Placental epithelial cell (primary cell): ENCODE results near the gene PYM1.

DNA sequence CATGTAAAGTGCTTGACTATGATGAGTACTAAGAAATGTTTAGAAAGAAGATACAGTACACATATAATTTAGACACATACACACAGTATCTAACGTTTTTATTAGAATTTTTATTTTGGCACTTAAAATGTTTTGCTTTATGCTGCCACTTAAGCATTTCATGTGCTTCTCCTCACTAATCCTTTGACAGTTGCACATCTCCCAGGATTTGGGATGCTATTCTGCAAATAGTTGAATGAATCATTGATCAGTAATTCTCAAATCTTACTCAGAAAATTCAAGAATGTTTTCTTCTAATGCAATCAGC lies 2.3 kb upstream of the BLOC1S1 start:
- CAGE, long polyA plus RNA, result no peak

- CAGE, long polyA plus RNA, result no peak
Measured at GRCh38 chr12:55727384-55727864, 1.4 kb downstream of the CD63 start.

DNA sequence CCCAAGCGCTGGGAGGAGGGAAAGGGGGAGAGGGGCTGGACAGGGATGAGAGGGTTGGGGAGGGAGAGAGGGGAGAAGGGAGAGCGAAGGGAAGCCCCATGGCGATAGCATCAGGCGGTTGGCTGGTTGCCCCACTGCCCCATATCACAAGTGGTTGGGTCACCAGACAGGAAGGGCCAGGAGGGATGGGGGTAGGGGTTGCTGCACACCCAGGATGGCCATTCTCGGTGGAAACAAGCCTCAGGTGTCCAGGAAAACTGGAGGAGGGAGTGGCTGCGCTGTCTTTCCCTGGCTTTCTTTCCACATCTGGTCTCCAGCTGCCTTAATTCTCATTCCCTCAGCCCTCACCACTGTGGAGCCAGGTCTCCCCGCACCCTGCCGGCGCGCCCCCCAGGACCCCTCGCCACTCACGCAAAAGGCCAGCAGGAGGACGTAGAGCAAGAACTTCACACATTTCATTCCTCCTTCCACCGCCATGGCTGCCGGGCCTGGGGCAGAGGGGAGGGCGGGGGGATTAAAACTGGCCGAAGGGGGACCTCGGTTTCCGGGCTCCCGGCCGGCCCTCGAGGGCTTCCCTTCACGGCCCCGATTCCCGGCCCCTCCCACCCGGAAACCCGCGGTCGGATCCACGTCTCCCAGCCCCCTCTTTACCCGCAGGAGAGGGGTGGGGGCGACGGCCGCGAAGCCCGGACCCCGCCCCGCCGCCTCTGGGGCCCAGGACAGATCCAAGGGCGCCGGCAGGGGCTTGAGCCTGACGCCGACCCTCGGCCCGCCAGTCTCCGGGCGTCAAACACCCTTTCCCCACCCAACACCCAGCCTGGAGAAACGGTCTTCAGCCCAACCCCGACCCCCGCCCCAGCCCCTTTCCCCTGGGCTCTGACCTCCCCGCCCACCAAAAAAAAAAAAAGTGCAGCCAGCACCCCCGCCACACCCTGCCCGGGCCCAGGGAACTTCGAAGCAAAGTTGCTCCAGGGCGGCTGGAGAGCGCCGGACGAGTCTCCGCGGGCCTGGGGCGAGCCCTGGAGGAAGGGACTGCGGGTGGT lies 623 bp downstream of the CD63 start:
- CAGE, long polyA plus RNA, result no peak

GRCh38 chr12:55737687-55738919 lies 4.8 kb upstream of the GDF11 start:
- CAGE, long polyA plus RNA, result no peak

DNA sequence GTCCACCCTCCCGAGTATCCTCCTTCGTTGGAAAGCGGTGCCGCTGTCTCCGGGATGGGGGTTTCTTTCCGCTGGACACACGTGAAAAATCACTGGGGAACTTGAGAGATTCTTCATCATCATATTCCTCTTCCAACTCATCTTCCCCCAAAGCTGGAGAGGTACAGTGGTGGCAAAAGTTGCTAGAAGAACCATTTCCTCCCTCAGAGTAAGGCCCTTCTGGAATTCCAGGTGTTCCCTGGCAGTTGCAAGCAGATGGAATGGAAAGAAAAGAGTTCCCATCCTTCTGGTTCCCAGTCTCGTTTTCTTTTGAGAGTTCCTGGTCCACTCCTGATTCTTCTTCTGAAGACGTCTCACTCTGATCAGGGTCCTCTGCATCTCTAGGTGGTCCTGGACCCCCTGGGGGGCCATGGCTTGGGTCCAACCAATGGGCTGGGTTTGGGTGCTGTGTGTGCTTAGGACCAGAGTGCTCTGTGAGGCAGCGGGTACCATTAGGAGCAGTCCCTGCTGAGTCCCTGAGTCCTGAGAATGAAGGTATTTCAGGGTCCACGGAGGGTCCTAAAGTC lies 1.3 kb downstream of the DNAJC14 start:
- CAGE, long polyA plus RNA, result no peak

DNA sequence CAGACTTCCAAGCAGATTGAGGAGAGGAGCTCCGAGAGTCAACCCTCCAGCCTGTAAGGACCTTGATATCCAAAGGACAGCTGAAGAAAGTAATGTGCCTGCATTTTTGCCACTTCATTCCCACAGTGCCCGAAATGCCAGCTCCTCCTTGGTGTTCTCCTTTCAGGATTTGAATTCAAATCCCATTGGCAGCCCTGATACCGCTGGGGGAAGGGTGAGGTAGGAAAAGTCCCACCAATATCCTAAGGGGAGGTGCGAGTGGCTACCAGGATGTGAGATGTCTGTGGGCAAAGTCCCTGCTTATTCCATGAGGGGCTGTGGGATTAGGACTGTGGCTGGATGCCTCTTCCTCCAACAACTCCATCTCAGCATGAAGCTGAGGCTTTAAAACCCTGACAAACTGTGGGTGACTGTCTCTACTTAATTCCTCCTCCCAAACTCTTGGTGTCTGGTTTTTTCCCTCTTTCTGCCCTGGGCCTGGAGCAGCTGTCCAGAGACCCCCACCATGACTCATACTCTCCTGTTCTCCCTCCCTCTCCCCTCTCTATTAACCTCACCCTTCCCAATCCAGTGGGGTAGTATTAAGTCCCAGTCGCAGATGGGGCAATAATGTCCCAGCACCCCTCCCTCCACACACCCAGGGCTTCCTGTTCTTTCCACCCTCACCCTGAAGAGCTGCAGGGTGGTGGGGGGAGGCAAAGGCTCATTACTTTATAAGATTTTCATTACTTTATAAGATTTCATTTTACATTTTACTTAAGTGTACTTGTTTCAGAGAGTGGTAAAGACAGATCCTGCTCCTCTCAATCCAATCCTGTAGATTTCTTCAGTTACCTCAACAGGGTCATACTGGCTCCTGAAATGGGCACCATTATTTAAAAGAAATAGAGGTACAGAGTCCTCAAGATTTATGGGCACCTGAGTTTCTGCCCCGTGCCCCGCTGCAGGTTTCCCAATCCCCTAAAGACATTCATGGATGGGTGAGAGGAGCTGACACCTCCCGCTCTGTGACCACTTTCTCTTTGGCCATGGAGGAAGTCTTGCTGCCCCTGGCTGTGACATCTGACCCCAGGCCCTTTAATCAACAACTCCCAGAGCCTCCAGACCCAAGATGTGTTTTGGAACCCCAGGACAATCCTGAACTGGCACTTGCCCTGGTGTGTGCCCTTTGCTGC lies 2.1 kb upstream of the DNAJC14 start:
- CAGE, long polyA plus RNA, result no peak

DNA sequence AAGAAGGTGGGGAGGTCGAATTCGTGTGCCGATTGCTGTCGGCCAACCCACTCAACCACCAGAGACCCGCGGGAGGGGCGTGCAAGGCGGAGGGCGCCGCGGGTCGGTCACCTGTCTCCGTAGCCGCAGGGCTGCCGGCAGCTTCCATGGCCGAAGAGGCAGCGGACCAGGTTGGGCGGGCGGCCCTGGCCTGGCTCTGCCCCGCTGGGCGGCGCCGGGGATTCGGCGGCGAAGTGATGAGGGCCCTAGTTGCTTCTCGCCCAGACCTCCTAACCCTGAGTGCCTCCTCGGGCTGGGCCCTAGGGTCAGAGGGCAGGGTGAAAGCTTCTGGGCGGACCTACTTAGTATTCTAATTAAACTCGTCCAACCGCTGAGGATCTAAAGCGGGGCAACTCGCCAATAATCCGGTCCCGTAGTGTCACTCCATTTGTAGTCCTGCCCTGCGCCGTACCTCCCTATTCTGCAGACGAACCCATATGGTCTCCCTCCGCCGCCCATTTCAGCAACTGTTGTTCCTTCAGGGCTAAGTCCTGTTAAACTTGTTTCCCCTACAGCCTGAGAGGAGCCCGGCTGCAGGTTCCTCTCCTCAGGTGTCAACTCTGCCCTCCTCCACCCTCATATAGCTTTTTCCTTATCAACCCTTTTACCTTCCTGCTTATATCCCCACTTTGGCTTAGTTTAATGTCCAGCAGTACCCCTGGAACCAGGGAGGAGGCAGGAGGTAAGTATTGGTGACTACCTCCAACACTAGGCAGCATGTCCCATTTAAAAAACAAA lies at the start of gene PYM1:
Gene PYM1, minus strand, starts transcription at position 281 of the 777 bp plus-strand sequence.
- CAGE, long polyA plus RNA, result no peak

- CAGE, long polyA plus RNA, result no peak
Measured at GRCh38 chr12:55934038-55934356, 3.0 kb downstream of the DGKA start.

DNA sequence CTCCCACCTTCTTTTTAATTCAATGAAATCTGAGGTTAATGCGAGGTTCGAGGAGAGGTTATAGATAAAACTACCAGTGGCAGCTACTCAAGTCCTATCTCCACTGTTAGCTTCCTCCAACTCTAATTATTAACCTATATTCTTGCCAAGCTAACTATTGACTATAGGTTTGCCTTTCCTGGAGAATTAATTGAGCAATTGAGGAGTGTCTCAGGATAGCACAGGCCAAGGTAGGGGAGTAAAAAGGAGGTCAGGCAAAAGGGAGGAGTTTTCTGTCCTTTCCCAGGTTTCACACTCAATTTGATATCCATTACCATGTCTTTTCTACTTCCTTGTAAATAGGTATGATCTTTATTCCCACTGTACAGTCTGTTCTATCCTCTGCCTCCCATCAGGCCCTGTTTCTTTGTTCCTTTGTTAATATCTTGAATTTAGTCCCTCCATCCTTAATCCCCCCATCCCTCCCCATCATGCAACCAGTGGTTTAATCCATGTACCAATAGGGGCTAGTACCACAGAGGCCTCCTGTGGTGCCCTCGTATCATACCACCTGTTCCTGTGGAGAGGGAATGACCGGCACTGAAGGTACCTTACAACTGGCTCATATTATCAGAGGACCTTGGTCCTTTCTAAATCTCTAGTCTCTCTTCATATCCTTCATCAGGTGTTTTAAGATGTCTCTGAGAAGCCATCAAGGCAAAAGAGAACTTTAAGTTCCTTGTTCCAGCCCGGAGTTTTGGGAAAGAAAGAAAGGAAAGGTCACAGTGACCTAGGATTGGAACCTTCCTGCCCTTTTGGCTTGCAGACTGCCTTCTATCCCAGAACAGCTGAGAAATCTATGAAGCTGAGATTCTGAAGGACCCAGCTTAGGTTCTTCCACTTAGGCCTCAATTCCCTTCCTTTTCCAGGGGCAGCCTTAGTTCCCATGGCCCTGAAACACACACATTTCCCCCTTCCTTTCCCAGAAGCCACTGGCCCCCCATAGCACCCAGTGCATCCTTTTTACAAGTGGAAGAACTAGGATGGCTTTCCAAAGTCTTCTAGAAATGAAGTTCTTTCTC lies 3.5 kb upstream of the SUOX start:
- CAGE, long polyA plus RNA, result no peak

GRCh38 chr12:56085020-56085471 lies 5.1 kb downstream of the ERBB3 start:
- CAGE, long polyA plus RNA, result no peak

DNA sequence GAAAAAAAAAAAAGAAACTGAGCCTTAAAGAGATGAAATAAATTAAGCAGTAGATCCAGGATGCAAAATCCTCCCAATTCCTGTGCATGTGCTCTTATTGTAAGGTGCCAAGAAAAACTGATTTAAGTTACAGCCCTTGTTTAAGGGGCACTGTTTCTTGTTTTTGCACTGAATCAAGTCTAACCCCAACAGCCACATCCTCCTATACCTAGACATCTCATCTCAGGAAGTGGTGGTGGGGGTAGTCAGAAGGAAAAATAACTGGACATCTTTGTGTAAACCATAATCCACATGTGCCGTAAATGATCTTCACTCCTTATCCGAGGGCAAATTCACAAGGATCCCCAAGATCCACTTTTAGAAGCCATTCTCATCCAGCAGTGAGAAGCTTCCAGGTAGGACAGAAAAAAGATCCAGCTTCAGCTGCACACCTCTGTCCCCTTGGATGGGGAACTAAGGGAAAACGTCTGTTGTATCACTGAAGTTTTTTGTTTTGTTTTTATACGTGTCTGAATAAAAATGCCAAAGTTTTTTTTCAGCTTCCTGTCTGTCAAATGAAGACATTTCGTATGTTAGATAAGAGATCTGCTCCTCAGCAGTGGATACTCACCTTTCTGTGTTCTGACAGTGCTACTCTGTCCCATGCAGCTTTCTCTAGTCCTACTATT lies 1.3 kb upstream of the PA2G4 start:
- CAGE, long polyA plus RNA, result no peak

- CAGE, long polyA plus RNA, result no peak
Measured at GRCh38 chr12:56118713-56119158, 670 bp downstream of the ZC3H10 start.

- CAGE, long polyA plus RNA, result no peak
Measured at GRCh38 chr12:56143602-56144849, 8.4 kb upstream of the MYL6B start.

DNA sequence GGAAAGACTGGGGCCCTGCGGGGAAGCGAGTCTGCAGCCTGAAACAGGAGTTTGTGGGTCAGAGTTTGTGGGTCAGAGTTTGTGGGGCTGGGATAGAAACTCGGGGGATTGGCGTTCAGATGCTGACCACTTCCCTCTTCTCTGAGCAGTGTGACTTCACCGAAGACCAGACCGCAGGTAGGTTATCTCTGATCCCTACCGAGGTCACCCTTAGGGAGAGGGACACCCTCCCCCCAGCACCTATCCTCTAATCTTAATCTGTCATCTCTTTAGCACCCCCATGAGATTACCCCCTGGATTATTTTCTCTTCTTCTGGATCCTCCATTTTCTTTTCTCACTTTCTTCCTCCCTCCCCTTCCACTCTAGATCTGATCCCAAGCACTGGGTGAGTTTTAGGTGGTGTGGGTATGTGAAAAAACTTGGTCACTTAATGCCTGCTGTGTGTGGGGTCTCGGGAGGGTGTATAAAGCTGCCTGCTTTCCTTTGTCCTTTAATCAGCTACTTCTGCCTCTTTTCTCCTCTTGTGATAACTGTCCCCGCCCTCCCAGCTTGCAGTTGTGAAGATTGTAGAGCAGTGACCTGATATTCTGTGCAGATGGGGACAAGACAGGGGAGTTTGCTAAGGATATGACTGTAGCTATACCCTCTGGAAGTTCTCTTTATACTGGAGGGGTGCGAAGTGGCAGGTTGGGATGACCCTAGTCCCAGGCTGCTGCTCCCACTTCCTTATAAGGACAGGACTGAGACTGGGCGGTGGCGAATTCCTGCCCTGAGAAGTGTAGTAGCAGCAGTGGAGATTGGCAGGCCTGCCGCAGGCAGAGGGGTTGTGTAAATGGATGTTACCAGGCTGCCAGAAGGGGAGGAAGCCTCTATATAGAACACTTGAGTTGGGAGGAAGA lies 626 bp downstream of the MYL6 start:
- CAGE, long polyA plus RNA, result no peak

- CAGE, long polyA plus RNA, result no peak
Measured at GRCh38 chr12:56189034-56189165, 383 bp downstream of the SMARCC2 start.

DNA sequence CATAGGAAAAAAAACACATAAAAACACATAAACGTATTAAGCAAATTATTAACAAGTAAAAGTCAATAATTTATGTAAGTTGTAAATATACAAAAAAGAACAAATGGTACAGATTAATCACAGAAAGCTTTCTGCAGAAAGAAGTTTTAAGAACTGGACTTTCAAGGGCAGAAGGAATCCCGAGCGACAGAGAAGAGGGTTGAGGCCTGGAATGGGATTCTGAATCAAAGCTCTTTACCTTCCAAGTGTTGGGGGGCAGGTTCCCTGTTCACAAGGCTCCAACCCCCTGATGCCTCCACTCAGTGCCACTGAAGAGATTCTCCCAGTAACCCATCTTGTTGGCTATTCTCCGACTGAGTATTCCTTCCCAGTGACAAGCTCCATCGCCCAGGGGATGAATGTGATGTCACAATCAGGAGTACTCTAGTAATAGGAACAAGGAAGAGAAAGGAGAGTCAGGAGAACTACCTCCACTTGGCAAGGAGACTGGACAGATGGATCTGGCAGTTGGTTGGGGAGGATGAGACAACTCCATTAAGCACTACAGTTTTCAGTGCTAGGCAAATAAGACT lies 5.4 kb downstream of the RNF41 start:
- CAGE, long polyA plus RNA, result no peak

- CAGE, long polyA plus RNA, result no peak
Measured at GRCh38 chr12:56220528-56221119, 1.1 kb downstream of the RNF41 start.

GRCh38 chr12:56222179-56222694 lies 515 bp upstream of the RNF41 start:
- CAGE, long polyA plus RNA, result no peak

DNA sequence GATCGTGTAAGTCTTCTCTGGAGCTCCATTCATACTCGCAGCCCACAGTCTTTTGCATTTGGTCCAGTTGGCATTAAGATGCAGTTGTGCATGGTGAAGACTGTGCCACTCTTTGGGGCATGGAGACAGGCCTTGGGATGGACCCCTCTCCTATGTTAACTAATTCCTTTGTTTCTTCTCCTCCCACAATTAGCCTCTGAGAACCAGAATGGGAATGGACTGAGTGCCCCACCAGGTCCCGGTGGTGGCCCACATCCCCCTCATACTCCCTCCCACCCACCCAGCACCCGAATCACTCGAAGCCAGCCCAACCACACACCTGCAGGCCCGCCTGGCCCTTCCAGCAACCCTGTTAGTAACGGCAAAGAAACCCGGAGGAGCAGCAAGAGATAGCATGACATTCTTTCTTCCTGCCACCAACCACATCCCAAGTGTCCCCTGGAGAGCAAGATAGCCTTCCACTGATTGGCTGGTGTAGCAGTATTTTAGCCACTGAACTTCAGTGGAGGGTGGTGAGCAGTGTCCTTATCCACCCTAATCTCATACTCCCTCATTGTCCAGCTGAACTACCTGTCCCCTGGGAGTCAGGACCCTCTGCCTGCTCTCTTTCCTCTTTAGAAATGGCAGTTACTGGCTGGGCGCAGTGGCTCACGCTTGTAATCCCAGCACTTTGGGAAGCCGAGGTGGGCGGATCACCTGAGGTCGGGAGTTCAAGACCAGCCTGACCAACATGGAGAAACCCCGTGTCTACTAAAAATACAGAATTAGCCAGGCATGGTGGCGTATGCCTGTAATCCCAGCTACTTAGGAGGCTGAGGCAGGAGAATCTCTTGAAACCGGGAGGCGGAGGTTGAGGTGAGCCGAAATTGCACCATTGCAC lies 790 bp upstream of the SLC39A5 start:
- CAGE, long polyA plus RNA, result no peak

DNA sequence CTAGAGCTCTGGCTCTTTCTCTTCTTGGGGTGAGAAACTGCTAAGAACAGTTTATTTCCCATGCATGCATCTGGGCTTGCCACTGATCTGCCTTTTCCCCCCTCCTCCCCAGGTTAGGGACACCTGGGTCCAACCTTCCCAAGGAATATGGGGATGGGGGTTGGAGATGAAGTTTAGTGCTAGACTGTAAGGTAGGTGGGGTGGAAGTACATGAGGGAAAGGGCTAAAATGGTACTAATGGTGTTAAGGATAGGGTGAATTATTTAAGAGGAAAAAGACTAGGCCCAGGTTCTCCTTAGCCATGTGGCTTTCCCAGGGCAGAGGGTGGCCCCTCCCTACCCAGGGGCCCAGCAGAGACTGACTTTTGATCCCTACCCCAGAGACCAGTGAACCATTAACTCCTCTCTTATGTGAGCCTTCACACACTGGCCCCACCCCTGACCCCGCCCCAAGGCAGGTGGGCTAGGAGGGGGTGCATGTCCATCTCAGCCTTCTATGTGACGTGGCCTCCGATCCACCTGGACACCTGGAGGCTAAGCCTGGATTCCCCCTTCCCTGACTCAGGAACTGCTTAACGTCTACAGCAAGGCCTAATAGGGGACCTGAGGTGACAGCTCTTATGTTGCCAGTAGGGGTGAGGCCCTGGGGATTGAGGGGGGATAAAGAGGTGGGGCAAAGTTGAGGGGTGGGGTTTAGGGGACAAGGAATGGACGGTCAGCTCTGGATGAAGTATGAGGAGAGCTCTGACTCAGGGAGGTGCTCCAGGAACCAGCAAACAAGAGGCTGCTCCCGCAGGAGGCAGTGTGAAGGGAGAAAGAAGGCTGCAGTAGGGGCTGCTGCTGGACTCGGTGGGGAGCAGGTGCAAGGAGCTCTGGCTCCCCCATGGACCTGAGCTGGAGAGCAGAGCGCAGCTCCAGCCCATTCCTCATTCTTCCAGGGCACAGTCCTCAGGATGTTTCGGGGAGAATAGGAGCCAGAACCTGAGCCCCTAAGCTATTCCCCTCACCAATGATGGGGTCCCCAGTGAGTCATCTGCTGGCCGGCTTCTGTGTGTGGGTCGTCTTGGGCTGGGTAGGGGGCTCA lies 757 bp downstream of the SLC39A5 start:
- CAGE, long polyA plus RNA, result no peak